Duodenum (tissue), 1 donor: ENCODE measurements around the genes XRN1 and PAQR9.

DNA sequence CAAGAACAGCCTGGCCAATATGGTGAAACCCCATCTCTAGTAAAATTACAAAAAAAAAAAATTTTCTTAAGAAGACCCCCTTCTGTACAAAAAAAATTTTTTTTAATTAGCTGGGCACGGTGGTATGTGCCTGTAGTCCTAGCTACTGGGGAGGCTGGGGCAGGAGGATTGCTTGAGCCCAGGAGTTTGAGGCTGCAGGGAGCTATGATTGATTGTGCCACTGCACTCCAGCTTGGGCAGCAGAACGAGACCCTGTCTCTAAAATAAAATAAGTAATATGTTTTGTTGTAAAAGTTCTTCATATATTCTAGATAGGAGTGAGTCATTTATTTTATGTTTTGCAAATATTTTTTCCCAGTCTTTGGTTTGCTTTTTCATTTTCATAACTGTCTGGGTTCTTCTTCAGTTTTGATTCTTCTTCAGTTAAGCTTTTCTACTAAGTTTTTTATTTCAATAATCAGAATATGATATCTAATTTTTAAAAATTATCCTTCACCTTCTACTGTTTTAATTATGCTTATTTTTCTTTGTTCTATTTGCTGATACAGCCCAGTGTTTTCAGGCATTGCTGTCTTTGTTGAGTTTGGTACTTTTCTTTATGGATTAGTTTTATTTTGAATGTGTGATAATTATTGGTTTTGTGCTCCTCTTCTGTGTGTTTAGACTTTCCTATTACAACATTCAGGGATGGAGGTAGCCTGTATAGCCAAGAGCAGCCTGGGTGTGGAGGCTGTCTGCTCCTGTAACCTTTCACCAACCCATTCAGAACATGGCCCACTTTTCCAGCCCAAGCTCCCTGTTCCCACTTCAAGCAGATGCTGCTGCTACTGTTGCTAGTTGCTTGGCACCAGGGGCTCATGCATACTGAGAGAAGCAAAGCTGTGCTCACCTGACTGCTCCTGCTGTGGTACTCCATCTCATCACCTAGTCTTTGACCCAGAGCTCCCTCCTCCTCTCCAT is 20.1 kb downstream of the ATP1B3 start:
- PRO-cap, result no peak

- PRO-cap, result no peak
Observed at GRCh38 chr3:141905115-141905383, 28.6 kb downstream of the ATP1B3 start.

- PRO-cap, result no peak
Observed at GRCh38 chr3:142239438-142239815, 14.0 kb upstream of the GK5 start.

DNA sequence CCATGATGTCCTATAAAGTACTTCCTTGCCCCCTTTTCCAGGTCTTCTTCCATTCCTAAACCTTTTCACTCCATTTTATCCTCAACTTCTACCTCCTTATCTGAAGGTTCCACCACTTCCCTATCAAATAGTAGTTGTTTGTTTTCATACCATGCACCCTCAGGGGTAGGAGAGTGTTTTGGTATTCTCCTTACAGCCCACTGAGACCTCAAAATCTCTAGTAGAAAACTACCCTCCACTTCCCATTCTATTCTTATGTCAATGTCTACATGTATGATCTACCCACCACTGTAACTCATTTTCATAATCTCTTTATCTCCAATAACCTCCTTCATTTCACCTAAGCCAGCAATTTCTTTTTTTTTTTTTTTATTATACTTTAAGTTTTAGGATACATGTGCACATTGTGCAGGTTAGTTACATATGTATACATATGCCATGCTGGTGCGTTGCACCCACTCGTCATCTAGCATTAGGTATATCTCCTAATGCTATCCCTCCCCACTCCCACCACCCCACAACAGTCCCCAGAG is 55.8 kb downstream of the XRN1 start:
- PRO-cap, result no peak

GRCh38 chr3:142447880-142448556 is at the start of gene XRN1:
XRN1 (minus strand) TSS chr3:142448037.
- PRO-cap, result bidirectional peak, plus-strand start at chr3:142448163, minus-strand start at chr3:142448019

- PRO-cap, result no peak
Observed at GRCh38 chr3:142530449-142531086, 48.0 kb downstream of the ATR start.

GRCh38 chr3:142596565-142596757 is 268 bp downstream of the PLS1 start:
- PRO-cap, result unidirectional peak, minus-strand start at chr3:142596672

- PRO-cap, result no peak
Observed at GRCh38 chr3:142724765-142725234, 966 bp downstream of the TRPC1 start.

DNA sequence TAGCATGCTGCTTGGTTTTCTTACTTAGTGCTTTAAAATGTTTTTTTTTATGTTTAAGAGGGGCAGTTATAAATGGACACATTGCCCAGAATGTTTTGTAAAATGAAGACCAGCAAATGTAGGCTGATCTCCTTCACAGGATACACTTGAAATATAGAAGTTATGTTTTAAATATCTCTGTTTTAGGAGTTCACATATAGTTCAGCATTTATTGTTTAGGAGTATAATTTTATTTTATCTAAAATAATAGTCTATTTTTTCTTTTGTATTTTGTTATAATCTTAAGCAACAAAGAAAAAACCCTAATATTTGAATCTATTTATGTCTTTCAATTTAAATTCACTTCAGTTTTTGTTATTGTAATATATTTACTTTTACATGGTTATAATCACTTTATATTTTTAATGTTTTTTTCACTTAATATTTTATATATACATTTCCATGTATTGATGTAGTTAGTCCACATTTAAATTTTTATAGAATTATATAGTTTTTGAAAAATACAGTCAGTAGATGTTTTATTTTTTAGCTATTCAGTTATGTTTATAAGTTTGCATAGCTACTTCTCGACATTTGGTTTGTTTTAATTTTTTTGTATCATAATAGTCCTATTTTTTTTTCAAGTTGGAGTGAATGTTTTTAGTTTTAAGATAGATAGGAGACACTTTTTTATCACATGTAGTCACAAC is 82.3 kb downstream of the PCOLCE2 start:
- PRO-cap, result no peak

GRCh38 chr3:142940459-142941013 is 22.9 kb downstream of the PAQR9 start:
- PRO-cap, result no peak

DNA sequence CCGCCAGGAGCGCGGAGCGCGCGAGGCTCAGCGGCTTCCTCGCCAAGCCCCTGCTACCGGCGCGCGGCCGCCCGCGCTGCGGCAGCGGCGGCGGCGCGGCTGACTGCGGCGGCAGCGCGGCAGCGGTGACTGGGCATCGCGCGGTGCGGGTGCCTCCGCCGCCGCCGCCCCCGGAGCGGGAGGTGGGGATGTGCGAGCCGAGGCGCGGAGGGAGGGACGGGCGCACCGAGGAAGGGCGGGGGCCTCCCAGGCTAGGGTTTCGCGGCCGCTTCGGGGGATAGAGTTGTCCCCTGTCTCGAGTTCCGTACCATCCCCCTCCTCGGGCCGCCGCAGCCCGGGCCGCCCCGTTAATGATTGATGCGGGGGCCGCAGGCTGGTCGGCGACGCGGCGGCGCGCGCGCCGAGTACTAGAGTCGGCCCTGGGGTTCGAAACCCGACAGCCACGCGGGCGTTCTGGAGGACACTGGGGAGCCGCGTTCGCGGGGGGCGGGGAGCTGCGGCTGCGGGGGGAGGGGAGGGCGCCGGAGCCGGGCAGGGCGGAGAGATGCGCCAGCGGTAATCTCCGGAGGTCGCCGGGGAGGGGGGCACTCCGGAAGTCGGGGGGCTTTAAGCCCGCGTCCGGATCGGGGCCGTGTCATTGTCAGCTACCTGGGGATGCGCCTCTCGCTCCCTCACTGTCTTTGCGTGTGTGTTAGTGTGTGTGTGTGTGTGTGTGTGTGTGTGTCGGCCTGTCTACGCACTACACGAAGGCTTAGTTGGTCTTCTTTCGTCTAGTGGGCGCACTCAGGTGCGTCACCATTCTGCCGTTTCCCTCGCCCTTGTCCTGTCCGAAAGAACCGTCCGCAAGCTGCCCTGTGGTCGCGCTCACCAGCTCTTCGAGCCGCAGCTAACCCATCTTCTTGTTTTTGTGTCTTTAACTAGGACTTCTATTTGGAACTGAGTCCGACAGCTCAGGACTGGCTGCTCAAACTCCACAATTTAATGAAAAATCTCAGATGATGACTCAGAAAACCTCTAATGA is at the start of gene PAQR9:
TSS of gene PAQR9 (minus strand) at position 131 of the 1,021 bp plus-strand sequence.
- PRO-cap, result no peak

GRCh38 chr3:143012135-143012513 is 10.8 kb downstream of the U2SURP start:
- PRO-cap, result no peak

DNA sequence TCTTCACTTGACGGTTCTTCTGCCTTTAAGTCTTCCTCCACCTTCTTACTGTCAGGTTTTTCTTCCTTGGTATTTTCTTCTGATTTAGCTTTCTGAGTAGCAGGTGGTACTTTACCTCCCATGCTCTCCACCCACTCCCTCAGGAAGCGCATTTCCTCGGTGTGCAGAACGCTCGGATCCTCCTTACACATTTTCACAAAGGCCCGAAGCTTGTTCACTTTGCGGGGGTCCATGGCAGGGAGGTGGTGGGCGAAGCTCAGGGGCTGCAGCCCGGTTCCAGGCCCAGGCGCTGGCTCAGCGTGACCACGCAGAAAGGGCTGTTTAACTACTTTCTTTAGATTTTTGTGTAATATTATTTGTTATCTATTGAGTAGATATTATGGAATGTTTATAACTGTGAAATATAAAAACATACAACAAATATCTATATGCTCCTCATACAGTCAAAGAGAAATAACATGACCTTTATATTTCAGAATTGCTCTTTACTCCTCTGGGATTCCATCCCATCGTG is 330.2 kb downstream of the SLC9A9 start:
- PRO-cap, result no peak

DNA sequence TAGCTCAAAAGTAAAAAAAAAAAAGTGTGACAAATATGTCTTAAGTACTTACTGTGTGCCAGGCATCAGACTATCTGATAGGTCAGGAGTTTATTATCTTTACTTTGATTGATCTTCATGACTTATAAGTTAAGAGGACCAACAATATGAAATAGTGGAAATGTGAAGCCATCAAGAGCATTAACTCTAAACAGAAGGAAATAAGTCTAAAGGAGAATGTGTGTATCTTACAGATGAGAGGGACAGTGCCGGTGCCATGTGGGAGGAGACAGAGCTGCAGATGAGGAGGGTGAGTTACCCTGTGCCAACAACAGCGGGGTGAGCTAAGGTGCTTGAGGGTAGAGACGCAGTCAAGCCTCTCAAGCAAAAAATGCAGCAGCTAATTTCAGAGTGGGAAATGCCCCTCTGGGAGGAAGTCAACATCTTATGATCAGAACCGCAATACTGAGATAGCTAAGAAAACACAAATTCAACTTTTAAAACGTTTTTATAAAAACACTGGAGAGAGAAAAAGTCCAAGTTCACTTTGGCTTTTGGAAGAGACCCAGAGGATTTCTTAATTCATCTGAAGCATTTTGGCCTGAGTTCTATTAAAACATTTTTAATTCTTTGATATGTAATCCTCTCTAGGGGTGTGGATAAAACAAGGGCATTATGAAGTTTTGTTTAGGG is 319.3 kb downstream of the SLC9A9 start:
- PRO-cap, result no peak

GRCh38 chr3:143813105-143813607 is 35.1 kb downstream of the SLC9A9 start:
- PRO-cap, result no peak

- PRO-cap, result no peak
Observed at GRCh38 chr3:143824257-143824822, 23.9 kb downstream of the SLC9A9 start.

DNA sequence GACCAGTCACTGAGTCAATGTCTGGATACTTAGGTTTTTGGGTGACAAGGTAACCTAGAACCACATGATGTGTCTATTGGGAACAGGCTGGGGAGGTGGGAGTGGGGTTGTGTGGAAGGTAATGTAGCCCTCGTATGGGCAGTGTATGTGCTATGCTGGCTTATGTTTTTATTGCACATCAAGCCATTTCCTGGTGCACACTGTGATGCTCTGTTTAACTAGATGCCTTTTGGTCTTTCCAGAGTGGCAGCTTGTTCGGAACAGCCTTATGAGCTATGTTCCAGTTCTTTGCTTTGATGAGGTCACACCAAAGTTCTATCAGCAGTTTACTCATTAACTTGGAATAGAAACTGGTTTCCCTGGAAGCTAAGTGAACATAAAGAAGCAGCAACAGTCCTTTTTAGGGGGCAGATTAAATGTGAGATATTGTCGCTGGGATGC is 133.9 kb downstream of the DIPK2A start:
- PRO-cap, result no peak

DNA sequence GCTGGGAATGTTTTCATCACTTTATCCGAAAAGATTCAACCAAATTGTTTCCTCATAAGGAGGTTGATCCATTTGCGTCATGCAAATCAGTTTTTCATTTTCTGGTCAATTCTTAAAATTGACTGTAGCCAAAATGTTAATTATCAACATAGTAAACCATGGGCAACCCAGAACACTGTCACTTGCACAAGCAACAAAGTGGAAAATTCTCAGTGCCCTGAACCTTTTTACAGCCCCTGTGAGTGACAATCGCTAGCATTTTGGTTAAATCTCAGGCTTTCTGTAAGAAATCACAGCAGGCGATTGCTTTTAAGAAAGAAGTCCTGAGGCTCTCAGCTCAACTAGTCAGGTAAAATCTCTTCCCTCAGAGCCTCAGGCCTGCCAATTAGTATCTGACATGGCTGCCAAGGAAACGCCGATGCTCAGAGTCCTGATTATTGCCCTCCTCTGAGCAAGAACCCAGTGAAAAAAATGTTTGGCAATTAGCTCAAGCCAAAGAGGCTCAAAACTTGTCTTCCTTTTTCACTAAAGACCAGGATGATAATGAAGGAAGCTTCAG is 530.7 kb downstream of the DIPK2A start:
- PRO-cap, result no peak

- PRO-cap, result no peak
Observed at GRCh38 chr3:146163558-146164159, 2.7 kb upstream of the PLOD2 start.

DNA sequence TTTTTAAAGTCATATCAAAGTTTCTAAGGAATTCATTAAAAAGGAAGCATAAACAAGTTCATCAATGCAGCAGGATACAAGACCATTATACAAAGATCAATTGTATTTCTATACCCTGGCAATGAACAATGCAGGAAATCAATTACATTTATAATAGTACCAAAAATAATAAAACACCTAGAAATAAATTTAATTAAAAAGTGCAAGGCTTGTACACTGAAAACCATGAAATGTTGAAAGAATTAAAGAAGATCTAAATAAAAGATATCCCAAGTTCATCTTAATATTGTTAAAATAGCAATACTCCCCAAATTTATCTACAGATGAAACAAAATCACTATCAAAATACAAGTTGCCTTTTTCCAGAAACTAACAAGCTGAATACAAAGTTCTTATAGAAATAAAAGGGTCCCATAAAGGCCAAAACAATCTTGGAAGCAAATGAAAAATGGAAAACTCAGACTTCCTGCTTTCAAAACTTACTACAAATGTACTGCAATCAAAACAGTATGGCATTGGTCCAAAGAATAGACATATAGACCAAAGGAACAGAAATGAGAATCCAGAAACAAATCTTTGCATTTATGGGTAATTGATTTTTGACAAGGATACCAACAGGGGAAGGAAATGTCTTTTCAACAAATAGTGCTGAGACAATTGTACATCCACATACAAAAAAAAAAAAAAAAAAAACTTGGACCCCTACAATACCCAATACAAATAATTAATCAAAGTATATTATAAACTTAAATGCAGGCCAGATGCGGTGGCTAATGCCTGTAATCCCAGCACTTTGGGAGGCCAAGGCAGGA is 11.9 kb downstream of the PLSCR4 start:
- PRO-cap, result no peak